Calu3 (cell line): ENCODE measurements around the gene TMCO3.

GRCh38 chr13:113393068-113393657, 29.2 kb upstream of the GRTP1 start:
- PRO-cap = no peak

DNA sequence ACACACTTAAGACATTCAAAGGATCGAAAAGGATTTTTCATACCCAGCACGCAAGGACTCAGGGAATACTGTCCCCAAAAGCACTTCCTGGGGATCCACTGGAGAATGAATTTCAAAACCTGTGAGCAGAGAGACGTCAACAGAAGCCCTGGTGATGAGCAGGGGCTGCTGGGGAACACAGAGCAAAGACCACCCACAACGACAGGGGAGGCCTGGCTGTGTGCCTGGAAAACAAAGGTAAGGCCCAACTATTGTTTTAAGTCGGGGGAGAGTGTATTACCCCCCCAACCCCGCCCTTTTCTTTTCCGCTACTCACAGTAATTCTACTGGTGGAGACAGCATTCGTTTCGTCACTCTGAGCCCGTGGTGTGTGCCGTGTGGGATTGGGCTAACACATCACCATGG, 18.5 kb upstream of the ADPRHL1 start:
- PRO-cap = no peak

GRCh38 chr13:113474226-113474613, 16.3 kb downstream of the DCUN1D2 start:
- PRO-cap = no peak

DNA sequence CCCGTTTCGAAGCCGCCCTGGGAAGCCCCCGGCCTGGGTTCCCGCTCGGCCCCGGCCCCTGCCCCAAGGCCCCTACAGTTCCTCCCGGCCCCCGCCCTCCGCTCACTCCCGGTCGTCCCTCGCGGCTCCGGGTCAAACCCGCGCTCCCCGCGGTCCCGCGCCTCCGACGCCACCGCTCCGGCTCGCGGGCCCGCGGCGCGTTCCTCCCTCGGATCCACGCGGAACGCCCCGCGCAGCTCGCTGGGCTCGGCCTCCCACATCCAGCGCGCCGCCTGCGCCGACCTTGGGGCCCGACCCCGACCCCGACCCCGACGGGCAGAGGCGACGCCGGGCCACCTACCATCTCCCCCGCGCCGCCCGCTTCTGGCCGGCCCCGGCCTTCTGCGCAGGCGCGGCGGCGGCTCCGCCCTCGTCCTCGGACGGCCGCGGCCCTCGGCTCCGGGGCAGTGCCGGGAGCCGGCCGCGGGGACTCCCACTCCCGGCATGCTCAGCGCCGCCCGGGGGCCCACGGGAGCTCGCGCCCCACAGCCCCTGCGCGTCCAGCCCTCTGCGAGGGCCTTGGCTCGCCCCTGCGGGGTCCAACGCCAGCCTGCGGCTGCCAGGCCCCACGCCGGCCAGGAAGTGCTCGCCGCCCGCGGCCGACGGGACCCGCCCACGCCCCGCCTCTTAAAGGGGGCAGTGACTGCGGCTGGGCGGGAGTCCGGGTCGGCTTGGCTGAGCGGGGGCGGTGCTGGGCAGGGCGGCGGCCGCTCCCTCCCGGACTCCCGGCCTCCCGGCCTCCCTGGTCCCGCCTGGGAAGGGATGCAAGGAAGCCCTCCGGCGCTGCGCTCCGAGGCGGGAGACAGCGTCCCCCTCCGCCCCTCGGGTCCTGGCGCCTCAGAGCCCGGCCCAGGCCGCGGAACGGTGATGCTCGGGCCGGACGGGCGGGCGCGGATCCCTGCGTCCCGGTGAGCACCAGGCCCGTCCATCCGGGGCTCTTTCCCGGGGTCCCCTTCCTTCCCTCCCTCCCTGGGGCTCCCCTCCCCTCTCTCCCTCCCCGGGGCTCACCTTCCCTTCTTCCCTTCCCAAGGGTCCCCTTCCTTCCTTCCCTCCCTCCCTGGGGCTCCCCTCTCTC, at the start of gene TMCO3:
TSS of gene TMCO3 (plus strand) at position 695 of the 1,114 bp plus-strand sequence.
- PRO-cap = bidirectional peak, plus-strand start at position 412 of the sequence, minus-strand start at position 365 of the sequence; bidirectional peak, plus-strand start at position 698 of the sequence, minus-strand start at position 618 of the sequence

DNA sequence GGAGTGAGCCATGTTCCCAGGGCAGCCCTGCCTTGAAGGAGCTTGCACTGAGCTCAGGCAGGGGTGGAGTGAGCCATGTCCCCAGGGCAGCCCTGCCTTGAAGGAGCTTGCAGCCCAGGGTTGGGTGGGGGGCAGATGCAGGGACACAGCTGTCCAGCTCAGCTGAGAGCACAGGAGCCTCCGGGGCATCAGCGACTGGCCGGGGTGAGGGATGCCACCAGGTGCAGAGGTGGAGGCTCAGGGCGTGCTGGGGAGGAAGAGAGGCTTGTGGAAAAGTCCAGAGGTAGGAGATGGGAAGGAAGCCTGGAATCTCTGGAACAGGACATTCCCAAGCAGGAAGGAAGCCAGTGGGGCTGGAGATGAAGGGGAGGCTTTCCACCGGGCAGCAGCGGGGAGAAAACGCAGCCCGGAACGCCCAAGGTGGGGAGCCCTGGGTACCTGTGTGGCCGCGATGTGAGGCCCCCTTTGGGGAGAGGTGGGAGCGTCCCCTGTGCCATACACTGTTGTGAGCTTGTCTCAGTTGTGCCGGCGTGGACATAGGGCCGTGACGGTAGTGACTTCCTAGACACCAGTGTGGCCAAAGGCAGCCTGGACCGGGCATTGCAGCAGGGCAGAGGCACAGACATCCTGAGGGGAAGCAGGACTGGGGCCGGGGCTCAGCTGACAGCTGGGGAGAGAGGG, 38.8 kb upstream of the TFDP1 start:
- PRO-cap = no peak

DNA sequence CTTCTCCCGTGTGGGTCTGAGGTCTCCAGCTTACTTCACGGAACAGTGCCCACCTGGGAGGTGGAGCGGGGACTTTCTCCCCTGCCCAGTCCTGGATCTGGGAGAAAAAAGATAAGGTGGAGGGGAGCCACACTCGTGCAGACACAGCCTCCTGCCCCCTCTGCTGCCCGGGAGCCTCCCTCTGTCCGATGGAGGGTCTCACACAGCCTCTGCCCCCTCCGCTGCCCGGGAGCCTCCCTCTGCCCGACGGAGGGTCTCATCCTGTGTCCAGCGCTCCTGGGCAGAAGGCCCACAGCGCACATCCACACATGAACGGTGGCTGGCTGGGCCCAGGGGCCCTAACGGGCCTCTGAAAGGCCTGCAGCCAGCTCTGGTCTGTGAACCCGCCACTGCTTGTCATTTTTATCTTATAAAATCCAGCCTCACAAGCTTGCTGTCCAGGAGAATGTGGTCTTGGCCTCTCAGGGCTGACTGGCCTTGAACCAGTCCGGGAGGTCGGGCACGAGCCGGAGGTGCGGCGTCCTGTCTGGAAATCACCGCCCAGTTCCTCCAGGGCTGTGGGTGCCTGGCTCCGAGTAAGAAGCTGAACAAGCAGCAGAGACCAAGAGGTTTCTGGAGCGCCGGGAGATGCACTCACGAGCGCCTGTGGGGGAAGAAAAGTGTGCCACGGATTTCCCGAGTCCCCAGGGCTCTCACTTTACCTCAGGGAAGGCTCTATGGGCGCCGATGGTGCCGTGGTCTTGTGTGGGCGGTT, 50.3 kb downstream of the GAS6 start:
- PRO-cap = no peak

- PRO-cap = no peak
Observed at GRCh38 chr13:113820282-113821435, 43.2 kb downstream of the GAS6 start.

DNA sequence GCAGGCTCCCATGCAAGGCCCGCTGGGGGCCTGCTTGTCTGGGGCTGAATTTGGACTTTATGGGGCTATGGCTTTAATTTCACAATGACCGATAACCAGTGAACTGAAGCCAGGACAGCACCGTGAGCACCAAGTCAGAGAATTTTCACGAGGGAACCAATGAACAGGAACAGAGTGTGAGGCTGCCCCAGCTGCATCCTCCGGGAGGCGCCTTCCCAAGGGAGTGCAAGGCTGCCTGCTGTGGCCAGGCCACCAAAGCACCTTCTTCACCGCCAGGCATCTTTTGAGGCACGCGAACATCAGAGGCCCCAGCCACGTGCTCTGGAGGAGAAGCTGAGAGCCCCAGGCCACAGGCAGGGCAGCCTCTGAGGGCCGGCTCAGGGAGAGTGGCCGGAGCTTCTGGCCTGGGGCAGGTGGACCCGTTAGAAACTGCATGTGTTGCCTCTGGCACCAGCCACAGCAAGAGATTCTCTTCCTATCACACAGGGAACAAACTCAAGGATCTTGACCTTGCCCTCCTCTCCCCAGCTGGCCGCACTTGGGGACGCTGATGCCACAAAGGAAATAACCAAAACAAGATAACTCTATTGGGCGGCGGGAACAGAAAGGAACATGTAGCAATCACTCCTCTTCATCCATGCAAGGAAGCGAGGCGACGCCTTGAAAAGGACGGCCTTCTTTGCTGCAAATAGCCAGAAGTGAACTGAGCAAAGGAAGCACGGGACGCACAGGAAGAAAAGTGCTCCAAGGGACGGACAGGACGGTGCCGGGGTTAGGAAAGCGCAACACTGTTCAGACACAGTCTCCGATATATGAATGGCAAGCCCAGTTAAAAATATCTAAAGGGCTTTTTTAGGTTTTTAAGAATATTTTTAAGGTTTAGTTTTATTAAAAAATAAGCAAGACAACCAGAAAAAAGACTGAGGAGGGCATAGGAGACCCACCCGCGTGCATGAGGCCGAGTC, 19.9 kb downstream of the GAS6 start:
- PRO-cap = no peak

- PRO-cap = no peak
Observed at GRCh38 chr13:113859125-113859452, 4.8 kb downstream of the GAS6 start.

GRCh38 chr13:113860478-113861502, 3.1 kb downstream of the GAS6 start:
- PRO-cap = no peak

- PRO-cap = no peak
Observed at GRCh38 chr13:114014844-114015986, 41.3 kb upstream of the C13orf46 start.

GRCh38 chr13:114024379-114025112, 50.7 kb upstream of the C13orf46 start:
- PRO-cap = no peak

DNA sequence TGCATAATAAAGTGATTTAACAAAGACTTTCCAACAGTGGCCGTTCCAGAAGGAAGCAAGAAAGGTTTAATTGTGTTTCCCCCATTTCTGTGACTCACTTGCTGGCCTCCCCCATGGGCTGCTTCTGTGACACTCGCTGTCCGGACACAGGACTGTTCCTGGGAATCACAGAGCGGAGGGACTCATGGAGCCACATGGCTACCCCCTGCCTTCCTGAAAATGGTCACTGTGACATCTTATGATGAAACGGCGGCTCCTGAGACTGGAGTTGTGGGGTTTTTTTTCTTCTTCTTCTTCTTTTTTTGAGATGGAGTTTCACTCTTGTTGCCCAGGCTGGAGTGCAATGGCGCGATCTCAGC, 62.4 kb upstream of the C13orf46 start:
- PRO-cap = no peak

DNA sequence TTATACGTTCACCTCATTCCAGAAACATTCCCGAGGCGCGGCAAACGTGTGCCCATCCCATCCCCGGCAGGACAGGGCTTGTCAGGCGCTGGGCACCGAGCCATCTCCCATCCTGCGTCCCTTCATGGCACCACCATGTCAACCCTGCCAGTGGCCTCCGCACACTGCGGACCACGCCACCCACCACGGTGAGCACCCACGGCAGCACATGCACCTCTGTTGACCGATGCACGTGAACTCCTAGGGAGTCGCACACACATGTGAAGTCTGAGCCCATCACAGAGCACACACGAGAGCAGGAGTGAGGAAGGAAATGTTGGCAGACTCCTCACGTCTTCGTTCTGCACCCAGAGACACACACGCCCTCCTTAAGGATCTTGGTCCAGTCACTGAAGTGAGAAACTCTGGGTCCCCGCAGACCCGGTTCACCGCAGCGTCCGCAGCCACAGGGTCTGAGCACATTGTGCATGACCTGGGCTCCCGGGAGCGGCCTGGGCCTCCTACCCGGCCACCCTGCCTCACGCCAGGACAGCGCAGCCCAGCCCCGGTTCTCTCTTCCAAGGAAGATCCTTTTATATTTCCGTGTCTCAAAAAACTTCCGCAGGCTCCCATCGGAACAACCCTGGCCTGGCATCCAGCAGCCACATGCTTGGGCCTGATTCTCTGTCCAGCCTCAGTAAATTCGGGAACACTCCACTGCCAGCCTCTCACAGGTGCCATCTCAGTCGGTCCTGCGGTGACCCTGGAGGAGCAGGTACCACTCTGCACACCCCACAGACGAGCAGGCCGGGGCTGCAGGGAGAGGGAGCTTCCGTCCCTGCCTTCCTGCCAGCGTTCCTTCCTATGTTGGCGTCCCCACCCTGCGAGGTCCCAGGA, 68.5 kb upstream of the C13orf46 start:
- PRO-cap = no peak

- PRO-cap = no peak
Observed at GRCh38 chr13:114063415-114063914, 69.0 kb downstream of the RASA3 start.

- PRO-cap = no peak
Observed at GRCh38 chr13:114087534-114087879, 44.9 kb downstream of the RASA3 start.

DNA sequence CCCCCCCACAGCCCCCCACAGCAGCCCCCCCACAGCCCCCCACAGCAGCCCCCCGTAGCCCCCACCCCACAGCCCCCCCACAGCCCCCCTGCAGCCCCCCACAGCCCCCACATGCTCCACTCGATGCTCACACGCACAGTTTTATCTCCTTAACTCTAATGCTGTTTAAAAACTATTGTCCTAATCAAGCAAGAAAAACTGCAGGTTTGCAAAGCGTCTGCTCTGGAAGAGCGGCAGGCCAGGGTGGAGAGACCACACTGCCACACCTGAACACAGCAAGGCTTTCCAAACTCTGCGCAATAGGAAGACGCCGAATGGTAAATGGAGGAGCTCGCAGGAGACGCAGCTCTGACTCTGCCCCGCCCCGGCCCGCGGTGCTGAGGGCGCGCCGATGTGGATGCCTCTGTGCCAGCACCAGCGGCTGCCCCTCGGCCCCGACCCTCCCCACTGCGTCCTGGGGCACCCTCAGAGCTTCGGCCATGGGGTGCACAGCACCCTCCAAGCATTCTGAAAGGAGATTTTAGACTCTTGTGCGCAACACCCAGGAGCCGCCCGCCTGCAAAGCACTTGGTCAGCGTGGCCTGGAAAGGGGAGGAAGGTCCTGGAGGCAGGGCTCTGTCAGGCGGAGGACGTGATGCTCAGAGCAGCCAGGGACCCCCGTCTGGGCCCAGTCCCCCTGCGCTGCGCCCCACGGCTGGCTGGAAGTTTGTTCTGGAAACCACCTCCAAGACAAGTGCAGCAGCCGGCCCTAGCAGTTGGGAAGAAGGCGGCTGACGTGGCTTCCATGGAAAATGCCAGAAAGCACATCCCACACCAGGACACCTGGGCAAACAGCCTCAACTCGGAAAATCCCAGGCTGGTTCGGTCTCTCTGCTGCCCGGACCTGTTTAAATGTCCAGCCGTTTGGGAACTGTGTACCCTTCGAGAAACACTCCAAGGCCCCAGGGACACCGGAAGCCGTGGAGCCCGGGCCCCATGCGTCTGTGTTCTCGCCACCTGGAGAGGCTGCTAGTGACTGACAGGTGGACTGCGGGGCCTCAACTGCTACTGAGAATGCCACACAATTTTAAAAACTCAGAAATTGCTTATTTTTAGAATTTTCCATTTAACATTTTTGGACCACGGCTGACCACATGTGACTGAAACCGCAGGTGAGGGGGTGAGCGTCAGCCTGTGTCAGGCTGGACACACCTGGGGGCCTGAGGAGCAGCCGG, 32.2 kb downstream of the RASA3 start:
- PRO-cap = no peak

DNA sequence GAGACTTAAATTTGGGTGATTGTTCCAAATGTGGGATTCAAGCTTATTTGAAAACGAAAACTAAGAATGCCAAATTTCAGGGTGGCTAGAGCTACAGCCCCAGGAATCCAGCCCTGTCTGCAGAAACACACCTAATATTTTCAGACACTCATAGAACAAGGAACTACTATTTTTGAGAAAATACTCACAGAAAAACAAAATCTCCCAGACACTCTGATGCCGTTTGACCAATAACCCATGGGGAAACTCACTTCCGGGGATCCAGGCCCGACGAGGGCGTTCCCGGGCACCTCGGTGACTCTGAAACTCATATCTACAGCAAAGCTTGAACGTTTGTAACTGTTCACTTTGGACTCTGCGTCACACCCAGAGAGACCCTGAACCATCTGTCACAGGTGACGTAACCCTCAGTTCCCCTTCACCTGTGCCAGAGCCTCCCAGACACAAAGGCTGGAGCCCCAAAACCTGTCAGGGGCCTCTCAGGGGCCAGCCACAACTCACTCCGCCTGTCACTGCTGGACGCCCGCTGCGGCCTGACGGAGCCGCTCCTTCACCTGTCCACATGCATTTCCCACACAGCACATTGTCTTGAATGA, 8.1 kb downstream of the RASA3 start:
- PRO-cap = no peak

DNA sequence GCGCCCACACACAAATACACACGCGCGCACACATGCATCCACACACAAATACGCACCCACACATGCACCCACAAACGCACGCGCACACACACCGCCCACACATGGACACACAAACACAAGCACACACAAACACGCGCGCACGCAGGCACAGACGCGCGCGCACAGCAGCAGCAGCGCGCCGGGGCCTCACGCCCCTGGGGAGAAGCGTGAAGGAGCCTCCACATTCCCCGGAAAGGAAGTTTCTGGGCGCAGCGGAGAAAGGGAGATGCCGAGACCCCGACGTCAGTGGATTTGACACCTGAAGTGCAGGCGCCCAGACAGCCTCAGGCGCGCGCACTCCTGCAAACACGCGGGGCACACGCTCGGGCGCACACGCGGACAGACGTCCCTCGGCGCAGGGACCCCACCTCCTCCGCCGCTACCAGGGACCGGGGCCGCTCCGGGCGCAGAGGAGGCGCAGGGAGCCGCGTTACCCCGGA, 634 bp downstream of the RASA3 start:
- PRO-cap = no peak

DNA sequence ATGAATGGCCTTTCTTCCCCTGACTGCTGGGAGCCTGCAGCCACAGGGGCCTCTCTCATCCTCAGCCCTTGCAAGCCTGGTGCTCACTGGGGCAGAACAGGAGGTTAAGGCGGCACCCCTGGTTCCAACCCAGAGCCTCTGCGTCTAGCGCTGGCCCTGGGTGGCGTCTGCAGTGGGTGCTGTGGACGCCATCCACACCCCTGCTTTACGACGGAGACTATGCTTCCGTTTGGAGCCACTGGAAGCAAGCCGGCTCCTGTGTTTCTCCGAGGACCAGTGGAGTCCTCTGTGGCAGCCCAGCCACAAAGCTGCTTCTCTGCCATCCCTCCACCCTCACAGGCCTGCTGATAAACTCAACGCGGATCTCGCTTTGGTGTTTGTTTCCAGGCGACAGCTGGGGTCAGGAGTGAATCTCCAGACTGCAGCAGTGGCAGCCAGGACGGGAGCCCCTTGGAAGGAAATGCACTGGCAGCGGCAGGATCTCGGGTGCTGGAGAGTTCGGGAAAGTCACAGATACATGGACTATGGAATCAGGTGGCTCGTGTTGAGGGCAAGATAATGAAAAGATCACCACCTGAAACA, 2.1 kb upstream of the RASA3 start:
- PRO-cap = no peak